T-cell (primary cell): Measurements from ENCODE around the genes TMEM88, KRBA2, MFSD6L and STX8.

GRCh38 chr17:7850687-7851033 lies 4.2 kb upstream of the TMEM88 start:
- PRO-cap, 7 experiments = no peak in any of the 7 experiments

DNA sequence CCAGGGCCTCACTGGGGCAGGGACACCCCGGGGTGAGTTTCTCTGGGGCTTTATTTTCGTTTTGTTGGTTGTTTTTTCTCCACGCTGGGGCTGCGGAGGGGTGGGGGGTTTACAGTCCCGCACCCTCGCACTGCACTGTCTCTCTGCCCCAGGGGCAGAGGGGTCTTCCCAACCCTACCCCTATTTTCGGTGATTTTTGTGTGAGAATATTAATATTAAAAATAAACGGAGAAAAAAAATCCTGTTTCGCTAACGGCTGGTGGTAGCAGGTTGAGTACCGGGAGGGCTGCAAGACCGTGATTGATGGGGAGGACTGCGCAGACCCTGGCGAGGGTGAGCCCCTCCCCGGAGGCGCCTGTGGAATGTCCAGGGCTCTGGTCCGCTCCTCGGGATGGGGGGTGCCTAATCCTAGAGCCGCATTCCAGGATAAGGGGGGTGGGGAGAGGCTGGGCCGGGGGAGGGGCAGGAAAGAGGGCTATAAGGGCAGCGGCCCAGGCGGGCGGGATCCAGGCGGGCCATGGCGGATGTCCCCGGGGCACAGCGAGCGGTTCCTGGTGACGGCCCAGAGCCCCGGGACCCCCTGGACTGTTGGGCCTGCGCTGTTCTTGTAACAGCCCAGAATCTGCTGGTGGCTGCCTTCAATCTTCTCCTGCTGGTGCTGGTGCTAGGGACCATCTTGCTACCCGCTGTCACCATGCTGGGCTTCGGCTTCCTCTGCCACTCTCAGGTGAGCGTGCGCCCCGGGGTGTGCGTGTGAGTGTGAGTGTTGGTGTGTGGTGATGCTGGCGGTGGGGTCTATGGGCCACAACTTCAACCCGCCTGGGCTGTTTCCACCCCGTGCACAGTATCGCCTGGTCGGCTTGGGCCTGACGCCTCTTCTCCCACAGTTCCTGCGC lies at the start of gene TMEM88:
Gene TMEM88, plus strand, starts transcription at position 509 of the 896 bp plus-strand sequence.
- PRO-cap, 7 experiments = peak in 2 of 7 experiments; most common plus-strand start position 644 of the sequence (in 2)

DNA sequence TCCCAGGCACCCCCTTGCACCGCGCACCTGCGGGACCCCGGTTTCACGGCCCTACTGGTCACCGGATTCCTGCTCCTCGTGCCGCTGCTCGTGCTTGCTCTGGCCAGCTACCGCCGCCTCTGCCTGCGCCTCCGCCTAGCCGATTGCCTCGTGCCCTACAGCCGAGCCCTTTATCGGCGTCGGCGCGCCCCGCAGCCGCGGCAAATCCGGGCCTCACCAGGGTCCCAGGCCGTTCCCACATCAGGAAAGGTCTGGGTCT lies 517 bp downstream of the TMEM88 start:
- PRO-cap, 7 experiments = no peak in any of the 7 experiments

- PRO-cap, 7 experiments = peak in 2 of 7 experiments; most common plus-strand start chr17:7888466 (in 2); most common minus-strand start chr17:7888442 (in 2)
Measured at GRCh38 chr17:7887993-7888594, 495 bp upstream of the CHD3 start.

DNA sequence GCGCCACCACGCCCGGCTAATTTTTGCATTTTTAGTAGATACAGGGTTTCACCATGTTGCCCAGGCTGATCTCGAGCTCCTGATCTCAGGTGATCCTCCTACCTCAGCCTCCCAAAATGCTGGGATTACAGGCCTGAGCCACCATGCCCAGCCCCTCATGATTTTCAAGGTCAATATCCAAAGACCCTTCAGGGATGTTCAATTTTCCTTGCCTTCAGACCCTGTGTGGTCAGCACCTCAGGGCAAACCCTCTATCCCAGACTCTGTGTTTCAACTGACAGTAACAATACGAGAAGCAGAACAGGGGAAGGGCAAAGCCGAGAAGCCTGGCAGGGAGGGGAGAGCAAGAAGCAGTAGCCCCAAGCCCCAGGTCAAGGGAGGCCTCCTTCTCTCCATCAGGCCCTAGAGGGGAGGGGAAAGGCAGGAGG lies 6.7 kb downstream of the PER1 start:
- PRO-cap, 7 experiments = peak in 1 of 7 experiments; most common minus-strand start position 160 of the sequence (in 1)

DNA sequence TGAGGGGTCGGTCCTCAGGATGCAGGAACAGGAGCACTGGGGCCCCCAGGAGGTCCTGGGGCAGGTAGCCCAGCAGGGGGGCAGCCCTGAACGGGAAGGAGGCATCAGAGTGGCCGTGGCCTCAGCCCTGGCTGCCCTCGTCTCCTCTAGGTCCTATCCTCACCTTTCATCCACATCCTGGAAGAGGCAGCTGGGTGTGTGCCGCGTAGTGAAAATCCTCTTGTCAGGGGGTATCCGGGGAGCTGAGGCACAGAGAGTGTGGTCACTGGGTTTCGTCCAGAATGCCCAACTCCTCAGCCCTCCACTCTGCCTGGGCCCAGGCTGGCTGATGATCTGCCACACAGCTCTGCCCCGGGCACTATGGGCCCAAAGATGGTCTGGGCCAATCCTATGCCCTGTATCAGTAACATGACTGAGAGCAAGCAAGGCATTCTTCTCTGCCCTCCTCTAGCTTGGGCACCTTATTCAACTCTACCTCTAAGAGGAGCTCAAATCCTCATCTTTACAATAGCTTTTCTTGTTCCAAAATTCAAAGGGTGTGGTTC lies 4.1 kb downstream of the PER1 start:
- PRO-cap, 7 experiments = no peak in any of the 7 experiments

- PRO-cap, 7 experiments = peak in 7 of 7 experiments; most common plus-strand start chr17:8187591 (in 6); most common minus-strand start chr17:8187589 (in 5)
Measured at GRCh38 chr17:8186960-8188304, 2.5 kb downstream of the BORCS6 start.

GRCh38 chr17:8376112-8377118 lies at the start of gene KRBA2:
Gene KRBA2 (minus strand): TSS chr17:8376704.
- PRO-cap, 7 experiments = peak in 7 of 7 experiments; most common plus-strand start chr17:8376802 (in 4); most common minus-strand start chr17:8376620 (in 7)

GRCh38 chr17:8436069-8437063 lies 682 bp downstream of the NDEL1 start:
- PRO-cap, 7 experiments = peak in 7 of 7 experiments; most common plus-strand start chr17:8436390 (in 6); most common minus-strand start chr17:8436732 (in 4)

DNA sequence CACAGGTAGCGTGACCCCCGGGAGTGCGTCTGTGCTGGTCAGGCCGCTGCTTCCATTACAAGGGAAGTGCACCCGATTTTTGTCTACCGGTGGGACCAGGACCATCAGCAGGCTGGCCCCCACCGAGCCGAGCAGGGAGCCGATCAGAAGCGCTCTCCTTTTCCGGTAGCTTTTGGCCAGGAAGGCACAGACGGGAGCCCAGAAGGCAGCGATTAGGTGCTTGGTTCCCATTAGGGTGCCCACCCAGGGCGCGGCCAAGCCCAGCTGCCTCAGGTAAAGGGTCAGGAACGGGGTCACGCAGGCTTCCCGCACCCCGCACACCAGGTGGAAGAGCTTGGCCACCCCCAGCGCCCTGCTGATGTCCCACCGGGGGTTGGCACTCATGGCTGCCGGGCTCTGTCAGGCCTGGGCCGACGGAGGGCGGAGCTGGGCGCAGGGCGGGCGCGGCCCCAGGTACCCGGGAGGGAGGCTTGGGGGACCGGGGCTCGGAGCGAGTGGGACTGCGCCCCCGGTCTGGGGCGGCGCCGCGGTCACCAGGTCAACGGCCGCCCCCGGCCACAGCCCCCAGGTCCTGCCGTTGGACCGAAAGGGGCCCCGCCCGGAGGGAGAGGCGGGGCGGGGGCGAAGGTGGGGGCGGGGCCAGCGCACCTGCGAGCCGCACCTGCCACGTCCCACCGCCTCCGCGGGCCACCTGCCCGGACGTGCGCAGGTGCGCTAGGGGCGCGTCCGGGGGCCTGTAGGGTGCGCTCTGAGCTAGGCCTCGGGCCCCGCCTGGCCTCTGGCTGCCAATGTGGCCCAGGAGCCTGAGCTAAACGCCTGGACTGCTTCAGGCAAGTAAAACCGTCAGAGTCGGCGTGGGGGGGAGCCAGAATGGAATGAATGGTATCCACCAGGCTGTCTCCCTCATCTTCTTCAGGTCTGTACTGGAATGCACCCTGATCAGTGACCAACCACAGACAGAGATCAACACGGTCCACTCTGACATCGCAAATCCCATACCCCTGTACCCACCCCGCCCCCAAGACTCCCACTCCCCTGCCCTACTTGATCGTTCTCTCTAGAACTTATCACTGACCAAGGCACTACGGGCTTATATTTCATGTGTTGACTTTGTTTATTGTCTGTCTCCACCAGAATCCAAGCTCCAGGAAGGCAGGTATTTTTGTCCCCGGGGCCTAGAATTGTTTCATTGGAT lies at the start of gene MFSD6L:
Gene MFSD6L, minus strand, starts transcription at position 629 of the 1,195 bp plus-strand sequence.
- PRO-cap, 7 experiments = no peak in any of the 7 experiments

- PRO-cap, 7 experiments = peak in 5 of 7 experiments; most common plus-strand start chr17:8953491 (in 3)
Measured at GRCh38 chr17:8953412-8953629, 12.2 kb downstream of the PIK3R5 start.

DNA sequence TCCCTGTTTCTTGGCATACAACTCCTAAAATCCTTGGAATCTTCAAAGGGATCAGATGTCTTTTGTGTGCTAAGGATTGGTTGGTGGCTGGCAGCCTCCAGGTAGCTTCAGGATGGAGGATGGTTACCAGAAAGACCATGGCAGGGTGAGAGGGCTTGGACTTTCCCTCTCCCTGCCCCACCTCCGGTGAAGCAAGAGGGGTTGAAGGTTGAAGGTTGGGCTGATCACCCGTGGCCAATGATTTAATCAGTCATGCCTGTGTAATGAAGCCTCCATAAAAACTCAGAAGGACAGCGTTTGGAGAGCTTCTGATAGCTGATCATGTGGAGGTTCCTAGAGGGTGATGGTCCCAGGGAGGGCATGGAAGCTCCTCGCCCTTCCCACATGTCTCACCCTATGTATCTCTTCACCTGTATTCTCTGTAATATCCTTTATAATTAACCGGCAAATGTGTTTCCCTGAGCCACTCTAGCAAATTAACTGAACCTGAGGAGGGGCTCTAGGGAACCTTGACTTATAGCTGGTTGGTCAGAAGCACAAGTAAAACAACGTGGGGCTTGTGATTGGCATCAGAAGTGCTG lies 59.3 kb downstream of the NTN1 start:
- PRO-cap, 7 experiments = no peak in any of the 7 experiments

GRCh38 chr17:9239767-9240618 lies 218.7 kb downstream of the NTN1 start:
- PRO-cap, 7 experiments = peak in 7 of 7 experiments; most common plus-strand start chr17:9240194 (in 5); most common minus-strand start chr17:9240069 (in 3)

GRCh38 chr17:9575569-9576178 lies at the start of gene STX8:
Gene STX8 (minus strand): TSS chr17:9575820.
- PRO-cap, 7 experiments = peak in 5 of 7 experiments; most common minus-strand start chr17:9575780 (in 3)

GRCh38 chr17:9703528-9704244 lies 58.4 kb downstream of the USP43 start:
- PRO-cap, 7 experiments = no peak in any of the 7 experiments

- PRO-cap, 7 experiments = no peak in any of the 7 experiments
Measured at GRCh38 chr17:9727898-9728690, 63.3 kb downstream of the DHRS7C start.

- PRO-cap, 7 experiments = no peak in any of the 7 experiments
Measured at GRCh38 chr17:9836135-9836629, 10.5 kb downstream of the GLP2R start.

GRCh38 chr17:9875371-9876027 lies 29.6 kb downstream of the RCVRN start:
- PRO-cap, 7 experiments = no peak in any of the 7 experiments

GRCh38 chr17:10018439-10019056 lies 113.5 kb upstream of the RCVRN start:
- PRO-cap, 7 experiments = no peak in any of the 7 experiments

- PRO-cap, 7 experiments = no peak in any of the 7 experiments
Measured at GRCh38 chr17:10074444-10074940, 123.9 kb downstream of the GAS7 start.